Mammary microvascular endothelial cell (primary cell): ENCODE measurements around the genes PLA2G7 and GLYATL3.

DNA sequence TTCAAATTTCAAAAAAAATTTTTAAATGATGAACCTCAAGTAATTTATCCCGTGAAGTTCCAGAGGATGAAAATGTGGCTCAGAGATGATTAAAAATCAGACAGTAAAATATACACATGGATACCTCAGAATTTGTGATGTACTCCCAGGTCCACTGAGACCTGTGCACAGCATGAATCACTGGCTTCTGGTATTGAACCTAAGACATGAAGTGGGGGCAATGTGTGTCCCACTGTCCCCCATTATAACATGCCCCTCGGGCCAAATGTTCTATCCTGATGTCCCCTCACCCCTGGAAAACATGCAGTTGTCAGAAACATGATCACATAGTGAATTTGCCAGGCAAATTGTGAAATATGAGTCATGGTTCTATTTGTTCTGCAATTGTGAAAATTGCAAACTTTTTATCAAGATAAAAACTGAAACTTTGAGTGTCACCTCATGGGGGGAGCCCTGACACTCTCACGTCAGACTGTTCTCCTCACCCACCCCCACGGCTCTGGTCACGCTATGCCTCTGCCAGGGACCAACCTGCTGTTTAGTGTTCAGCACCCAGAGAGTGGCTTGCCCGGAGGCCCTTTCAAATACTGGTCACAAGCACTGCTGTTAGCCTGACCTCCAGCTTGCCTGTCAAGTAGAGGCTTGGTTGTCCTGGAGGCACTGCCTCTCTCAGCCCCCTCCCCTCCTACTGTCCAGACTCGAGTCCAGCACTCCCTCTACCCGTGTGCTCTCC is 305.3 kb downstream of the CLIC5 start:
- RAMPAGE, long total RNA: no peak

DNA sequence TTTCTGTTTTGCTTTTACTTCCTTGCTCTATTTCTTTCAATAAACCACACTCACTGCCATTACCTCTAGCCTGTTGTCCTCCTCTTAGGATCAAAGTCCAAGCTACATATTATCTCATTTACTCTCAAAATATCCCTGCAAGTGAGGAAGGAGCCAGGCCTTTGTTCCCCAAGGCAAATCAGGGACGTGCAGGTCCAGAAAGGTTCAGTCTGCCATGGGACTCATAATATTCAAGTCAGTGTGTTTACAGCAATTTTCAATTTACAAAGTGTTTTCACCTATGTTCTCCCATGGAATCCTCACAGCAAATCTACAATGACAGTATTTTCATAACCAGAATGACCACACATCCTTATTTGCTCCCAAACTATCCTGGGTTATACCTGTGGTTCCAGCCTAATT is 3.9 kb downstream of the CLIC5 start:
- RAMPAGE, long total RNA: no peak

- RAMPAGE, long total RNA: no peak
Observed at GRCh38 chr6:46052342-46053033, 36.8 kb upstream of the CLIC5 start.

DNA sequence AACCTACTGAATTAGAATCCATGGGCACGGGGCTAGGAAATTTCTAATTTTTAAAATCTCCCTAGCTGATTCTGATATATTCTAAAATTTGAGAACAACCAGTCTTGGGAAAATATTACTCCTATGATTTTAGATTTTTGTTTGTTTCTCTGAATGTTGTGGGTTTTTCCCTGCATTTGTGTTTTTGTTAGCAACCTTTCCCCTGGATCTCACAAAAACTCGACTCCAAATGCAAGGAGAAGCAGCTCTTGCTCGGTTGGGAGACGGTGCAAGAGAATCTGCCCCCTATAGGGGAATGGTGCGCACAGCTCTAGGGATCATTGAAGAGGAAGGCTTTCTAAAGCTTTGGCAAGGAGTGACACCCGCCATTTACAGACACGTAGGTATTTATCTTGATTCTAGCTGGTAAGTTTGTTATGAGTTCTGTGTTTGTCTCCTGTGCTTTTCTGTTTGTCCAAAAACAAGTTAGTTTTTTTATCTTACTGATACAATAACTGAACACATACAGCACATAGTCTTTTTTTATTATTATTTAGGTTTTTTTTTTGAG is 3.0 kb downstream of the SLC25A27 start:
- RAMPAGE, long total RNA: no peak

- RAMPAGE, long total RNA: no peak
Observed at GRCh38 chr6:46734852-46735988, at the start of gene PLA2G7. PLA2G7 (minus strand) TSS chr6:46735375.

DNA sequence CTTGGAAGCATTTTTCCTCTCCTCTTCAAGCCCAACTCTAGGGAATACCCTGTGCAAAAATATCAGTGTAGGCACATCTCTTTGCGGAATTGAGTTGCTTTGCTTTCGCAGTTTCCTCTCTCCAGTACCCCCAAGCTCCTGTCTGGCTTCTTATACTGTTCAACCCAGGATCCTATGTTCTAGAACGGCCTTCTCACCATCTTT is 38.9 kb downstream of the MEP1A start:
- RAMPAGE, long total RNA: no peak

GRCh38 chr6:46923965-46924668 is 2.4 kb upstream of the ADGRF5 start:
- RAMPAGE, long total RNA: no peak

DNA sequence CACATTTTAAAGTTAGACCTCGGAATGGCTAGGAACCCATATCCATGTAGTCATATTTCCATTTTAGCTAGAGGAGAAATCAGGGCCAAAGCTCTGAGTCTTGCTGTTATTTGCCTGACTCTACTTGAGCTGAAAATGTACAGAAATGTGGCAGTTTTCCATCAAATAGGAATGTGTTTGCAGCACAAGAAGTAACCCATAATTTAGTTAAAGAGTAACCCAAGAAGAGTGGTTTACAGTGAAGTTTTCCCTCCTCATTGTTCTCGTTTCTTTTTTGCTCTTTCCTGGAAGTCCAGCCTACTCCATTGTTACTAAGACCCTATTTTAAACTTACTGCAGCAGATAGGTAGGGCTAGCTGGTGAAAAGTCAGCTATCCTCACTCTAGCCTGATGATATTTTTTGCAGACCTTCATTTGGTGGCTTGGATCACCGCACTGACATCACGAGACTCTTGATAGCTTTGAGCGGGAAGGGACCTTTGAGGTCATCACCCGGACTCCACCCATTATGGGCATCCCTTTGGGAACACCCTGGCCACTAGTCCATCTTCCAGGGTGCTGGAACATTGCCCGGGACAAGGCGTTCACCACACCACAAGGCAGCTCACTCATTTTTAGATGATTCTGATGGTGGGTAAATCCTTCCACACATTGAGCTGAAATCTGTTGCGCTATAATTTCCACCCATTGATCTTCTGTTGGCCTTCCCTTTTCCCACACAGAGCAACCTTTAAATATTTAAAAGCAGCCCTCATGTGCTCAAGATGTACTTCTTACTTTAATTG is 28.1 kb upstream of the ADGRF5 start:
- RAMPAGE, long total RNA: no peak

GRCh38 chr6:47016000-47016980 is 25.8 kb downstream of the ADGRF1 start:
- RAMPAGE, long total RNA: no peak

- RAMPAGE, long total RNA: no peak
Observed at GRCh38 chr6:47044147-47044918, 2.2 kb upstream of the ADGRF1 start.

DNA sequence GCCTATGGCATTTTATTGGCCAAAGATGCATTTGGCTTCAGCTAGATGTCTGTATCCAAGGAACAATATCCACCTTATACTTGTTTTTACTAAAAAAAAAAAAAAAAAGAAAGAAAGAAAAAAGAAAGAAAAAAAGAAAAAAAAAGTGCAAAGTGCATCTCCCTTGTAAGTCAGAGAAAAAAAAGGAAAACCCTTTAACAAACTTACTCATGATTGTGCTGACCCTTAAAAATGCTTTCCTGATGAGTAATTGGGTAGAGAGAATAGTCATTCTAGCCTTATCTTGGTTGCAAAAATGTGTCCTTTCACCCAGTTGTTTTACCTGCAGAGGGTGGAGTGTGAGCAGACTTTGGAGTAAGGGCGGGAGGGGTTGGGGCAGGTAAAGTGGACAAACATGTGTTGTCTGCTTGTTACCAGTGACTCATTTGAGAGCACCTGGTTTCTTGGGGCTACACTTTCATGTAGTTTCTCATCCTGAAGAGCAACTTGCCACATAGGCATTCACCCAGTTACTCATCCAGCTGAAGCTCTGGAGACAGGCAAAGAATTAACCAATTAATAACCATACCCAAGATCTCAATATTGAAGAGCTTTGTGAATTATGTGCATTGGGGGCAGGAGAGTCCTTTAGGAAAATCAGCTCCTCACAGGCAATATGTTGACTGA is 121.2 kb downstream of the TNFRSF21 start:
- RAMPAGE, long total RNA: no peak

DNA sequence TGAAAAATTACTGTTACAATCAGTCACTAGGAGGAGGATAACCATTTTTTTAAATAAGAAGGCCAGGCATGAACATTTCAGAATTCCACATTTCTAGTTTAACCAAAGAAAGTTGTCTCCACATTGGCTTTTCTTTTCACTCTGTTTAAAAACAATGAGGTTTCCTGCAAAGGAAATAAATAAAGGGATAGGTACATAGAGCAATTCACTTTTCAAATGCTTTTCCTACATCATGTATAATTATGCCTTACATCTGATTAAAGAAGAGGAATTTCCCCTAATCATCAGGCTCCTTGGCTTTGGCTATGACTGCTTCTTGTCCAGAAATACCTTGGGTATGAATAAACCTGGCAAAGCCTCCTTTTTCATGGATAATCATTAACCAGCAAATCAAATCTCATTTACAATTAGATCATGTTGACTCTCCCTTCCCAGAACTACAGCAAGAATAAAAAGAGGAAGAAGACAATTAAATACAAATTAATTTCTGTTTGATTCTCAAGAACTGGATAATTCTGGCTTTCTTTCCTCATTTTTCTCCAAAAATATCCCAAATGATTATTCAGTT is 58.0 kb upstream of the CD2AP start:
- RAMPAGE, long total RNA: no peak

GRCh38 chr6:49499714-49500177 is at the start of gene GLYATL3:
GLYATL3 (plus strand) TSS chr6:49499923.
- RAMPAGE, long total RNA: no peak

GRCh38 chr6:49565799-49566601 is 15.5 kb downstream of the C6orf141 start:
- RAMPAGE, long total RNA: no peak

DNA sequence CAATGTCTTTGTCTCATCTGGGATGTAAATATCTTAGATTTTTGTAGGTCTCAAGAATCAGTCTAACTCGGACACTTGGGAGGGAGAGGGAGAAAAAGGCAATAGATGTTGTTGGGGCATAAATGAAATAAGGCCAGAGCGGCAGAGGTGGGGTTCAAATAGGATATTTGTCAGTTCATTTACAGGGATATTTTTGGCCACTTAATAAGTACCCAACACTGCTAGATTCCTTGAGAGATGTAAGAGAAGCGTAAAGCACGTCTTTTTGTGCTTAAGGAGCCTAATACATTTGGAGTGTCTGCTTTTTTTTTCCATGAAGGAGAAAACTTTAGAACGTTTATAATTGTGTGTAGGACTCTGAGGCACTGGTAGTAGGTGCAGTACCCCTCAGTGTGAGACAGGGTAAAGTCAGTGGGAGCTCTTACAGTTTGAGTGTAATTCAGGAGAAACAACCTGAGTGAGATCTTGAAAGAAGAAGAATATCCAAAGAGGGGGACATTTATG is 8.3 kb downstream of the PAQR8 start:
- RAMPAGE, long total RNA: no peak

GRCh38 chr6:52497399-52498353 is 77.5 kb downstream of the EFHC1 start:
- RAMPAGE, long total RNA: no peak

- RAMPAGE, long total RNA: no peak
Observed at GRCh38 chr6:52498401-52499598, 78.1 kb downstream of the TRAM2 start.

GRCh38 chr6:52503492-52504134 is 73.2 kb downstream of the TRAM2 start:
- RAMPAGE, long total RNA: no peak

GRCh38 chr6:52504135-52505155 is 72.4 kb downstream of the TRAM2 start:
- RAMPAGE, long total RNA: no peak

- RAMPAGE, long total RNA: no peak
Observed at GRCh38 chr6:52511959-52512696, 64.7 kb downstream of the TRAM2 start.